Skeletal muscle tissue (tissue), 7 donors: Measurements from ENCODE around the gene RBM44.

DNA sequence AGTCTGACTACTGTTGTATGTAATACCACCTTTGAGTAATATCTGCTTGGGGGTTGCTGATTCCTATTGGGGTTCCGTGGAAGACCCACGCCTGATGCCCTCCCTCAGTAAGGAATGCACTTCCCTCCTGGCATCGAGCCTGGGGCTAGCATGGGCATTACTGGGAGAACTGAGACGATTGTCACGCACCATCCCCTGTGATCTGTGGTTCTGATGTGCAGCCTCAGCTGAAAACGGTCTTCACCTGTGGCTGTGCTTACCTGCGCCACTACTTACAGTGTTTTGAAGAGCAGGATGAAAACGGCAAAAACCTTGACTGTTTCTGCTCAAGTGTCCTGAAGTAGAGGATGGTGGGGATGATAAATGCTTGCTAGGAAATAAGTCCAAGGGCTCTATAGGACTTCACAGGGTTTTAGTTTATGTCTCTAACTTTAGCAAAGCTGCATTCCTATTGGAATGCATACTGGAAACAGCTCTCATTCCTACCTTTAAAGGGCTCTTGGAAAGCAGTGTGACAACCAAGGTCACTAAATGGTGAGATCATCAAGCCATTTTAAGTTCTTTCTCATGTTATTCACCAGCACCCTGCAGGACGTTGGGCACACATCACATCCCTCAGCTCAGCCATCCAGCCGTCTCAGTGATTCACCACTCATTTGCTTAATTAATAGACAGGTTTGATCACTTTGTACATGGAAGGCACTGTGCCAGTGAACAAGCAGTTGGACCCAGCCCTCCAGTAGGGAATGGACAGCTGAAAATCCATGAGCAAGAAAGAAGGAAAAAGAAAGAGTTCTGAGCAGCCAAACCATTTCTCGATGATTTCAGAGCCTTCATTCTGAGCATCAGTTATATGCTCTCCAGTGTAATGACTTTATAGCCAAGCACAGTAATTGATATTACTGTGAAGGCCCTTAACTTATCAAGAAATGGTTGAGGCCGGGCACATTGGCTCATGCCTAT, 32.3 kb upstream of the RBM44 start:
- PRO-cap, 3 experiments, result no peak in any of the 3 experiments
- RAMPAGE, long total RNA, result no peak
- RRBS, 2 experiments, result no CpG with 5 or more reads among the region's 12 CpGs

GRCh38 chr2:237798450-237798878, at the start of gene RBM44:
RBM44 (plus strand) TSS chr2:237798779.
- PRO-cap, 3 experiments, result no peak in any of the 3 experiments
- RAMPAGE, long total RNA, result no peak
- RRBS, 2 experiments, result 66 to 98% methylated on average over 1 to 6 of the region's 41 CpGs

DNA sequence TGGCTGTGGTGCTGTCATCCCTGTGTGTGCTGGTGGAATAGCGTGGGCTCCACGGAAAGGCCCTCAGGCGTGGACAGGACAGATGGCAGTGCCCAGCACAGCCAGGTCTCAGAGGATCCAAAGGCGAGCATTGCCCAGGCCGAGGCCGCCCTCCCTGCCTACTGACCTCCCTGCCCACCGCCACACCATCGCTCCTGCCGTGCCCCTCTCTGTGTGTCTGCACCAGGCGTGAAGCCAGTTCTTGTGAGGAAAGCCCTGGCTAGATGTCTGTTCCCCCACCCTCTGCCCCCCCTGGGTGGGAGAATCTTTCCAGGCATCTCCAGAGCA, 26.1 kb downstream of the RAMP1 start:
- PRO-cap, 3 experiments, result no peak in any of the 3 experiments
- RAMPAGE, long total RNA, result no peak
- RRBS, 2 experiments, result no CpG with 5 or more reads among the region's 10 CpGs

DNA sequence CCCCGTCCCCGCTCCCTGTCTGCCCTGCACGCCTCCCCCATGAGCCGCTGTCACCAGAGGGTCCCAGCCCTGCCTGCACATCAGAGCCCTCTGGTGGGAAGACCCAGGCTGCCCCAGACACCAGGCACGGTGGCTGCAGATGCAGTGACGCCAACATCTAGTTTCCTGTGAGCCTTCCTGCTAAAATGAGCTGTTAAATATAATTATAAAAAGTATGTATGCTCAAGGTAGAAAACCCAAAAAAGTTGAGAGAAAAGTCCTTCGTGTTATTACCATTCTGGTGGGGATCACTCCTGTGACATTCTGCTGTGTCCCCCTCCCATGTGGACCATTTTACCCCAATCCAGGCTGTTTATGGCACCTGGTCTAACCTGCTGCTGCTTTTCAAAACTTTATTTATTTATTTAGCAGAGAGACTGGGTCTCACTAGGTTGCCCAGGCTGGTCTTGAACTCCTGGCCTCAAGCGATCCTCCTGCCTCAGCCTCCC, 43.3 kb downstream of the RAMP1 start:
- PRO-cap, 3 experiments, result no peak in any of the 3 experiments
- RAMPAGE, long total RNA, result no peak
- RRBS, 2 experiments, result no CpG with 5 or more reads among the region's 8 CpGs

DNA sequence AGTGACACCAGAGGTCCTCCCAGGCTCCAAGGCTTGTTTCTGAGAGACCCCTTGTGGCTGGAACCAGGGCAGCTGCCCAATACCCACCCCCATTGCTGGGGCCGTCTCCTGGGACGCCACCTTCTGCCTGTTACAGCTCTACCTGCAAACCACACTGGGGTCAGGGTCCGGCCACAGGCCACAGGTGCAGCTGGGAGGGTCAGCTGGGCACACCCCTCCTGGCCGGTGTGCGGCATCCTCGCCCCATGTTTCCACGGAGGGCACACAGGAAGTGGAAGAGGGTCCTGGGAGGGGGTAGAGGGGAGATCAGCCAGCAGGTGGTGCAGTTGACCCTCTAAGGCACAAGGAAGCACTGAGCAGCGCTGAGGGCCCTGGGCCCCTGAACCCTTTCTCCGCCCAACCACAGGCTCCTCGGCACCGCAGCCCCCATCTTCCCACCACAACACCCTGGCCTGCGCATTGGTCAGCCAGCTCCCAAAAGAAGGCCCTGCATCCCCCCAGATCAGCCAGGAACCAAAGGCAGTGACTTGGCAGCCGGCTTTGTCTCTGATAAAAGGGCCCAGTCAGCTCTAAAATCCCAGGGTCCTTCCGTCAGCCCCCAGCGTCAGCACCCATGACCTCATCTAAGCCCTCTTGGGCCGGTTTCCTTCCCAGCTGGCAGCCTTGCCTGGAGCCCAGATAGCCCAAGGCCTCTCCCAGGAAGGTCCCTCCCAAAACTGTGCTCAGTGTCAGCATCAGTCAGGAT, 1.6 kb downstream of the ERFE start:
- PRO-cap, 3 experiments, result no peak in any of the 3 experiments
- RAMPAGE, long total RNA, result no peak
- RRBS, 2 experiments, result 17 to 30% methylated on average over 2 to 4 of the region's 16 CpGs

DNA sequence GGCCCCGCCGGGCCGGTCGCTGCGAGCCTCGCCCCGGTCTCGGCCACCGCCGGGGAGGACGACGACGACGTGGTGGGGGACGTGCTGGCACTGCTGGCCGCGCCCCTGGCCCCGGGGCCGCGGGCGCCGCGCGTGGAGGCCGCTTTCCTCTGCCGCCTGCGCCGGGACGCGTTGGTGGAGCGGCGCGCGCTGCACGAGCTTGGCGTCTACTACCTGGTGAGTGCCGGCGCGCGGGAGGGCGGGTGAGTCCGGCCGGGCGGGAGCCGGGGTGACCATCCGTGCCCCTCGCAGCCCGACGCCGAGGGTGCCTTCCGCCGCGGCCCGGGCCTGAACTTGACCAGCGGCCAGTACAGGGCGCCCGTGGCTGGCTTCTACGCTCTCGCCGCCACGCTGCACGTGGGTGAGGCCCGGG, 5.0 kb downstream of the ERFE start:
- PRO-cap, 3 experiments, result no peak in any of the 3 experiments
- RAMPAGE, long total RNA, result no peak
- RRBS, 2 experiments, result 20 to 28% methylated on average over 46 of the region's 63 CpGs

DNA sequence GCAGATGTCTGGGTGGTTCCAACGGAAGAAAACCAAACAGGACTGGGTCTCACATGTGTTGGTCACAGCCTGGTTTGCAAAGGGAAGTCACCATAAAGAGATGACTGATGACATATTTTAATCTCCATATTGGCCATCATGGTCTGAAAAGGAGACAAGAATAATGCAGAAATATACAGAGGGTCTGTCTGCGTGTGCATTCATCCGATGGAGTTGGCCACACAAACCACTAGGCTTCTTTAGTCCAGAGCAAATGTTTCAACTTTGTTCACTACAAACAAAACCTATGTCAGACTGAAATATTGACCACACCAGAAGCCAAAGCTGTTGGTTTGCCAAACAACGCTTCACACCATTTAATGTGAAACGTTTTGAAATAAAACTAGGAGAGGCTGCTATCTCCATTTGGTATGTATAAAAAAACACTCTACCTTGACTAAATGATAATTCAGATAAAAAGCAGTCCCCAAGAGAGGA, 5.7 kb upstream of the HES6 start:
- PRO-cap, 3 experiments, result no peak in any of the 3 experiments
- RAMPAGE, long total RNA, result no peak
- RRBS, 2 experiments, result no CpG with 5 or more reads among the region's 5 CpGs

GRCh38 chr2:238284492-238285033, 3.8 kb downstream of the PER2 start:
- PRO-cap, 3 experiments, result no peak in any of the 3 experiments
- RAMPAGE, long total RNA, result no peak
- RRBS, 2 experiments, result no CpG with 5 or more reads among the region's 10 CpGs

- PRO-cap, 3 experiments, result peak in 3 of 3 experiments; most common plus-strand start chr2:238288978 (in 2); most common minus-strand start chr2:238288794 (in 3)
- RAMPAGE, long total RNA, result no peak
- RRBS, 2 experiments, result 2% methylated on average over 18 to 32 of the region's 98 CpGs
These were observed 694 bp upstream of the PER2 start for GRCh38 chr2:238288743-238289864.

- PRO-cap, 3 experiments, result no peak in any of the 3 experiments
- RAMPAGE, long total RNA, result no peak
- RRBS, 2 experiments, result no CpG with 5 or more reads among the region's 13 CpGs
These were observed 6.9 kb upstream of the PER2 start for GRCh38 chr2:238295133-238295829.

GRCh38 chr2:238337589-238338193, 17.4 kb downstream of the TRAF3IP1 start:
- PRO-cap, 3 experiments, result no peak in any of the 3 experiments
- RAMPAGE, long total RNA, result no peak
- RRBS, 2 experiments, result no CpG with 5 or more reads among the region's 7 CpGs

GRCh38 chr2:238357326-238358125, 37.2 kb downstream of the TRAF3IP1 start:
- PRO-cap, 3 experiments, result no peak in any of the 3 experiments
- RAMPAGE, long total RNA, result no peak
- RRBS, 2 experiments, result no CpG with 5 or more reads among the region's 5 CpGs

DNA sequence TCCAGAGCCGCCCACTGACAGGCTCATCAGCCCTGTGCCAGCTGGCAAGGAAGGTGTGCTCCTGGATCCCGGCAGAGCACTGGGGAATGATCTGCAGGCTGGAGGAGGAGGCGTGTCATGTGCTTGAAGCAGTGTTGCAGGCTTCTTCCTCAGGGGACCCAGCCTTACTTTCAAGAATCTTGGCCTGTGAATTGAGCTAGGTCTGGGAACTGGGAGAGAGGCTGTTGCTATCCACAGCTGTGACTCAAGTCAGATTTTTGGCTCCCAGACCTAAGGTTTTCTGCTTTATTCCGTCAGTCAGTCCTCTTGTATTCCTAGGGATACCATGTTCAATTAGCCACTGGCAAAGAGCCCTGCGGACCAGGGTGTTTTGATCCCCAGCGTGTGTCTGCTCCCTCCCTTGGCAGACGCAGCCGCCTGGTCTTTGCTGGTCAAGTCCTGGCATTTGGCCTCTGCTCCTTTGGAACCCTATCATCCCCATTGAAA, 32.4 kb downstream of the ASB1 start:
- PRO-cap, 3 experiments, result no peak in any of the 3 experiments
- RAMPAGE, long total RNA, result no peak
- RRBS, 2 experiments, result no CpG with 5 or more reads among the region's 8 CpGs

- PRO-cap, 3 experiments, result peak in 2 of 3 experiments; most common plus-strand start chr2:238597399 (in 2); most common minus-strand start chr2:238597200 (in 2)
- RAMPAGE, long total RNA, result no peak
- RRBS, 2 experiments, result no CpG with 5 or more reads among the region's 17 CpGs
These were observed 170.5 kb downstream of the ASB1 start for GRCh38 chr2:238597027-238597797.

DNA sequence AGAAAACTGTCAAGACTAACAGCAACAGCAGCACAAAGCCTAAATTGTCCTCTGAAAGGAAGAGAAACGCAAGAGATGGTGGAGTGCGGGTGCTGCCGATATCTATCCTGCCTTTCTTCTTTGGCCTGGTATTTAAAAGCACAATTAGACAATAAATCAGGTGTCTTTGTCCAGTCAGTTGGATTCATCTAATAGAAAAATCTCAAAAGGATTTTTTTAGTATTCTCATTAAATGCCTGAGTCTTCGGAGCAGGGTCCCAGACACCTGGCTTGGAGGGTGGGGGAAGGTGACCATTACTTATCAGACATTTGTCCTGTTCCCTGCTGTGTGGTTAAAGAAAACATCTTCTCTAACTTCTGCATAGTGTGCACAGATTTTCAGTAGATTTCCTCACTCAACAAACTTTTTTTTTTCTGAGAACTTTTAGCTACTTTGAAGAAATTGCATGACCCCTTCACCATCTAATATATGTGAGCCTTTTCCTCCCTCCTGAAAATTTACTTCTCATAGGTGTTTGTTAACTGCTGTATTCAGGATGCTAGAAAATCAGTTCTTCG, 3.4 kb downstream of the TWIST2 start:
- PRO-cap, 3 experiments, result no peak in any of the 3 experiments
- RAMPAGE, long total RNA, result no peak
- RRBS, 2 experiments, result no CpG with 5 or more reads among the region's 5 CpGs

DNA sequence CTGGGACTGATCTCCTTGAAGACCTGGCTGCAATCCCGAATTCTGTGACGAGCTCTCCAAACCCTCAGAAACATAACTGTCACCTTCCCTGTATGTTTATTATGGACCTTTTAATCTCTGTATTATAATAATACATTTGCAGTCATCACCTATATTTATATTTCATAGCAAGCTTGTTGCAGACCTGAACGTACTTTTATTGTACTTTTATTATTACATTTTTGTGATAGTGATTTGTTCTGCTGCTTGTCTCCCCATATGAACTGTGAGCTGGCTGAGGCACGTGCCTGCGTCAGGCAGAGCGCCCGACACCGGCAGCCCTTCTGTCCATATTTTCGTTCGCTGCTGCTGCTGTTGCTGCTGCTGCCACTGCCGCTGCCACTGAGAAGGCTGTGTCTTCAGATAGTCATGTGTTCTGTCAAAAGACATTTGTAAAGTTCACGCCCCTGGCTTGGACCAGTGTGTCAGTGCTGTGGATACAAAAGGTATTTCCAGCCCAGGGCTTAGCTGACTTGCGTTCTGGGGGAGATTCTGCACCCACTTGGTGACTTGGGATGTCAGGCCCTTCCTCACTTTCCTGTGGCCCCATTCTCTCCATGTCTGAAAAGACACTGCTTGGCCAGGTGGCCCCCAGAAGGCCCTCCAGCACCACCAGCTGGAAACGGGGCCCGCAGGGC, 47.0 kb downstream of the TWIST2 start:
- PRO-cap, 3 experiments, result no peak in any of the 3 experiments
- RAMPAGE, long total RNA, result no peak
- RRBS, 2 experiments, result no CpG with 5 or more reads among the region's 15 CpGs

- PRO-cap, 3 experiments, result no peak in any of the 3 experiments
- RAMPAGE, long total RNA, result no peak
- RRBS, 2 experiments, result 85 to 95% methylated on average over 4 to 6 of the region's 26 CpGs
These were observed 205.4 kb downstream of the HDAC4 start for GRCh38 chr2:239195183-239196052.

DNA sequence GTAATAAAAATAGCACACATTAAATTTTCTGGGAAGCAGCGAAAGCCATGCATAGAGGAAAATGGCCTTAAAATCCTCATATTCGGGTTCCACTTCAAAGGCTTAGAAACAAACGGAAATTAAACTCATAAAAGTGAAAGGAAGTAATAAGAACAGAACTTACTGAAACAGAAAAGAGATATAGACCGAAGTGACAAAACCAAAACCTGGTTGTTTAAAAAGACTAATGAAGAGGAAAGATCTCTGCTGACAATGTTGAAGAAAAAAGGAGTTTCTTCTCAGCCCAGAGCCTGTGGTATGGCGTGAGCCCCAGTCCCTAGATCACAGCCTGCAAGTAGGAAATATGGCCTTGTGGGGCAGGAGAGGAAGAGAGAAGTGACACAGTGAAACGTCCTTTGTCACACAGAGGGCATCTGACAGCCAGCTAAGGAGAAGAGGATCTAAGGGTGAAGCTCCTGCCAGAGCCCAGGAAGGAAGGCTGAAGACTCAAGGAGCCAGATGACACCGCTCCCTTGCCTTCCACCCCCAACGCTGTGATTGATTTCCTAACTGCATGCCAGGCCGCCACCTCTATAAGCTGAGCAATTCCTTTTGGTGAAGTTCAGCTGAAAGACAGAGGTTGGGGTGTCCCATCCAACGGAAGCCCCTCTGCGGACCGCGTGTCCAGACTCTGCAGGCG, 141.2 kb downstream of the HDAC4 start:
- PRO-cap, 3 experiments, result no peak in any of the 3 experiments
- RAMPAGE, long total RNA, result no peak
- RRBS, 2 experiments, result no CpG with 5 or more reads among the region's 14 CpGs

DNA sequence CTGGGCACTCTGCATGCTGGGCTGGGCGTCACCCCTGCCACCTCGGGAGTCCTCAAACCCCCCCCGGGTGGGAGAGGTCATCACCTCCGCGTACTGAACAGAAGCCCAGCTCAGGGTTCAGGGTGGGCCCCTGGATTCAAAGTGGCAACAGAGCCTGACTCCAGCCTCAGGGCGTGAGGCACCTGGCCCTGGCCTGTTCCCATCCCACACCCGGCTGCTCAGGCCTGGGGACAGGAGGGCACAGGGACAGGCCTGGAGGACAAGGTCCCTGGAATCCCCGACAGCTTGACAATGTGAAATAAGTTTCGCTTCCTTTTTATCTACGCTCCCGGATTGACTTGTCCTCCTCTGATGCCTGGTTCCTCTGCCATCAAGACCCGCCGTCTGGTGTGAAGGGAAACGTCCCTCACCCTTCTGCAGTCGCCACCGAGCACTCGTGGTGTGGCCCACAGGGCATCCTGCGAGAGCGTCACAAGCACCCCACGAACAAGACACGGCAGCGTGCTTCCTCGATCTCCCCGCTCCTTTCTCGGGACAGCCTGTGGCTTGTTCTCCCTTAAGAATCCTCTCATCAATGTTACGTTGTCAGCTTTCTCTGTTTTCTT, 97.7 kb downstream of the HDAC4 start:
- PRO-cap, 3 experiments, result no peak in any of the 3 experiments
- RAMPAGE, long total RNA, result no peak
- RRBS, 2 experiments, result 14 to 20% methylated on average over 6 of the region's 26 CpGs

GRCh38 chr2:239307851-239308460, 92.9 kb downstream of the HDAC4 start:
- PRO-cap, 3 experiments, result peak in 2 of 3 experiments; most common plus-strand start chr2:239308106 (in 1); most common minus-strand start chr2:239307987 (in 2)
- RAMPAGE, long total RNA, result no peak
- RRBS, 2 experiments, result 0 to 11% methylated on average over 1 to 3 of the region's 16 CpGs